Anterior vena cava (tissue), 1 donor: ENCODE measurements around the genes LBX1 and ELOVL3.

GRCh38 chr10:101229326-101230229 is at the start of gene LBX1:
Gene LBX1, minus strand, starts transcription at chr10:101229463.
- PRO-cap = no peak

- PRO-cap = no peak
Observed at GRCh38 chr10:101521544-101521976, 66.5 kb downstream of the POLL start.

DNA sequence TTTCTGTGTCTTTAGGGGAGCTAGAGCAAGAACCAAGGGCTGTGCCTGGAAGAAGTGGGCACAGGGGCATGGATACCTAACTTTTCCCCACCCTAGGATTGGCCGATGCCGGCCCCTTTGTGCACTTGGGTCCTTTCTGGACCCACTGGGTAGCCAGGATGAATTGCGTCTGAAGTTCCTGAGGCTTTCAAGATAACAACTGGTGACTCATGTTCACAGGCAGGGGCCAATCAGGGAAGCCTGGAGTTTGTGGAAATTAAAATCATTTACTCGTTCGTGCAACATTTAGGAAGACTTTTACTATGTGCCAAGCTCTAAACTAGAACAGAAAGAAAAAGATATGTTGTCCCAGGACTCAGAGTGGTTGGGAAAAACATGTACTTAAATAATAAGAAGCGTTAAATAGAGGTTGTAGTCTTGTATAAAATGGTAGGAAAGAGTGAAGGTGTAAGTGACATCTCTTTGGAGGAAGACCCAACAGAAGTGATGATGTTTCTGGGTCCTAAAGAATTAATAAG is 882 bp downstream of the DPCD start:
- PRO-cap = no peak

- PRO-cap = bidirectional peak, plus-strand start at chr10:101694407, minus-strand start at chr10:101694233
Observed at GRCh38 chr10:101694146-101694710, 742 bp downstream of the FBXW4 start.

DNA sequence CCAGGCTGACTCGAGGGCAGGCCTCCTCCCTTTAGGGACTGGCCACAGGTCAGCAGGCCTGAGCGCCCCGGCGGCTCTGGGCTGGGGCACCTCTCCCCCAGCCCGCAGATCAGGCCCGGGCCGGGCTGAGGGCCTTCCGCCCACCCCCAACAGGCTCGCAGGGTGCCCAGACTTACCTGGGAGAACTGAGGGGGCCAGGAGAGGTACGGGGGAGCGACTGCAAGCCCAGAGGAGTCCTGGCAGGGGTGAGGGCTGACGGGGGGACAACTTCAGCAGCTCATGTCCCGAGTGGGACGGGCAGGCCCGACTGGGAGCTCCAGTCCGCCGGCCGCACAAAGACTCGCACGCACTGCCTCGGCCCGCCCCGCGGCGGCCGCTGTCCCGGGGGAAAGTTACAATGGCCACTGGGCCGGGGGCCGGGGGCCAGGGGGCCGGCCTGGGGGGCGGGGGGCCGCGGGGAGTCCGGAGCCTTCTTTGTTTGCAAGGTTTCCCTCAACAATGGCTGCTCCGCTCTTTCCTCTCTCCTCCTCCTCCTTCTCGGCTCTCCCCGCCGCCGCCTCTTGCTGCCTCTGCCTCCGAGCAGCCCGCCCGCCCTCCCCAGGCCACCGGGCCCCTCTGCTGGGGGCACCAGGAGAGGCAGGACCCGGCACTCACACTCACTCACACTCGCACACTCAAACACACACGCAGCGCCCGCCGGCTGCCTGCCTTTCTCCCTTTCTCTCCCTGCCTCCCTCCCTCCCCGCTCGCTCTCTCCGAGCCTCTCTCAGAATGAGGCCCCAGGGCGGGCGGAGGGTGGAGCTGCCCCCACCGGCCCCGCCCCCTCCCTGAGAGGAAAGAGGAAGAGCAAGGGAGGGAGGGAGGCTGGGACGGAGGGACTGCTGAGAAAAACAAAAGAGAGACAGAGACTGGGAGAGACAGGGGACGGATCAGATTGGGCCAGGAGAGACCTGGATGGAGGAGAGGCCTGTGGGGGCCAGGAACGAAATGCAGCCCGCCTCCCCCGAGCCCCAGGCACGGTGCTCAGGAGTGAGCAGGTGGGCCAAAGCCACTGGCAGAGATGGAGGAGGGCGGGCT is 5.6 kb downstream of the LDB1 start:
- PRO-cap = bidirectional peak, plus-strand start at position 849 of the sequence, minus-strand start at position 728 of the sequence

- PRO-cap = no peak
Observed at GRCh38 chr10:102175356-102175781, 23.2 kb downstream of the NOLC1 start.

DNA sequence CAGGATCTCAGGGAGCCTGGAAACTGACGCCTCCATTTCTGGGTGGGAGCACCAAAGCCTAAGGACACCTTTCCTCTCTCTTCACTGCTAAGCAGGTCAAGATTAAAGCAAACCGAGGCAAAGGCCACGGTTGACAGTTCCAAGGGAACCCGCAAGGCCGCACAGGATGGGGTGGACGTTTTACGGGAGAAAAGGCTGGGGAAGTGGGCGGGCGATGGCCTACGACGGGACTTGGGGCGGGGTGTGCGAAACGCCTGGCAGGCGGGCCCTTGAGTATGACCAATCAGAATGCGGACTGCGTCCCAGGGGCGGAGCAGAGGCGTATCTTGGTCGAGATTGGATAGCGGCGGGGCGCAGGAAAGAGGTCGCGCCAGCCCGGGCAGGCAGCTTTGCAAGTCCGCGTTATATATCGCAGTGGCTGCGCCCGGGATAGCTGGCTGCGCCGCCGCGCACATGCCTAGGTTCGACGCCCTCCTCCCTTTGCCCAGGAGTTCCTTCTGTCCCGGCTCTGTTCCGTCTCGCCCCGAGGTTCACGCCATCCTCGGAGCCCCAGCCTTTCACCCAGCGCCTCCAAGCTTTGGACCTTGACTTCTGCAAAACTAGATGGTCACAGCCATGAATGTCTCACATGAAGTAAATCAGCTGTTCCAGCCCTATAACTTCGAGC is at the start of gene ELOVL3:
Gene ELOVL3, plus strand, starts transcription at position 354 of the 667 bp plus-strand sequence.
- PRO-cap = bidirectional peak, plus-strand start at position 356 of the sequence, minus-strand start at position 163 of the sequence

DNA sequence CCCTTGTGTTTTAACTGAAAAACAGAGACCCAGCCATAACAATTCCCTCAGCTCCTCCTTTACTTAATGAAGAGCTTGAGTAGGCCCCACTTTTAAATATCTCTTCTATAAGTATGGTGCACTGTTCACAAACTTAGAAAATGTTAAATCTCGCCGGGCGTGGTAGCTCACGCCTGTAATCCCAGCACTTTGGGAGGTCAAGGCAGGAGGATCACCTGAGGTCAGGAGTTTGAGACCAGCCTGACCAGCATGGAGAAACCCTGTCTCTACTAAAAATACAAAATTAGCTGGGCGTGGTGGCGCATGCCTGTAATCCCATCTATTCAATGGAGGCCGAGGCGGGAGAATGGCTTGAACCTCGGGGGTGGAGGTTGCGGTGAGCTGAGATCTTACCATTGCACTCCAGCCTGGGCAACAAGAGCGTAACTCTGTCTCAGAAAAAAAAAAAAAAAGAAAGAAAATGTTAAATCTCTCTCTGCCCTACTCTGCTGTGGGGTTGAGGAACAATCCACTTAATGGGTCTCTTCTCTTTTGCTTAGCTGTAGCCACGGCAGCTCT is 66.6 kb downstream of the GBF1 start:
- PRO-cap = no peak

DNA sequence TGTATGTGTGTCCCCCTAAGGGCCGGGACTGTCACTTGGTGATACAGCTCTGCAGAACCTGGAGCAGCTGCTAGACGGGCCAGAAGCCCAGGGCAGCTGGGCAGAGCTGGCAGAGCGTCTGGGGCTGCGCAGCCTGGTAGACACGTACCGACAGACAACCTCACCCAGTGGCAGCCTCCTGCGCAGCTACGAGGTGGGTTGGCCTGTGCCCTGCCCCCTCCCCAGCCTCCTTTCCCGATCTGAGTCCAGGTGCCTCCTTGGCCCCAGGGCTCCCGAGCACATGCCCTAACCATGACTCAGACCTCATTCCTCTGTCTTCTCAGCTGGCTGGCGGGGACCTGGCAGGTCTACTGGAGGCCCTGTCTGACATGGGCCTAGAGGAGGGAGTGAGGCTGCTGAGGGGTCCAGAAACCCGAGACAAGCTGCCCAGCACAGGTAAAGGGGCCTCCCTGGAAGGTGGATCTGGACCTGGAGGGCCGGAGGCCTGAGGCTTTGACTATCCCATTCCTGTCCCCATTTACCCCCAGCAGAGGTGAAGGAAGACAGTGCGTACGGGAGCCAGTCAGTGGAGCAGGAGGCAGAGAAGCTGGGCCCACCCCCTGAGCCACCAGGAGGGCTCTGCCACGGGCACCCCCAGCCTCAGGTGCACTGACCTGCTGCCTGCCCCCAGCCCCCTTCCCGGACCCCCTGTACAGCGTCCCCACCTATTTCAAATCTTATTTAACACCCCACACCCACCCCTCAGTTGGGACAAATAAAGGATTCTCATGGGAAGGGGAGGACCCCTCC is 6.4 kb downstream of the NFKB2 start:
- PRO-cap = no peak

- PRO-cap = no peak
Observed at GRCh38 chr10:102407743-102408683, 10.6 kb downstream of the PSD start.

- PRO-cap = no peak
Observed at GRCh38 chr10:102408684-102409152, 9.9 kb downstream of the PSD start.

DNA sequence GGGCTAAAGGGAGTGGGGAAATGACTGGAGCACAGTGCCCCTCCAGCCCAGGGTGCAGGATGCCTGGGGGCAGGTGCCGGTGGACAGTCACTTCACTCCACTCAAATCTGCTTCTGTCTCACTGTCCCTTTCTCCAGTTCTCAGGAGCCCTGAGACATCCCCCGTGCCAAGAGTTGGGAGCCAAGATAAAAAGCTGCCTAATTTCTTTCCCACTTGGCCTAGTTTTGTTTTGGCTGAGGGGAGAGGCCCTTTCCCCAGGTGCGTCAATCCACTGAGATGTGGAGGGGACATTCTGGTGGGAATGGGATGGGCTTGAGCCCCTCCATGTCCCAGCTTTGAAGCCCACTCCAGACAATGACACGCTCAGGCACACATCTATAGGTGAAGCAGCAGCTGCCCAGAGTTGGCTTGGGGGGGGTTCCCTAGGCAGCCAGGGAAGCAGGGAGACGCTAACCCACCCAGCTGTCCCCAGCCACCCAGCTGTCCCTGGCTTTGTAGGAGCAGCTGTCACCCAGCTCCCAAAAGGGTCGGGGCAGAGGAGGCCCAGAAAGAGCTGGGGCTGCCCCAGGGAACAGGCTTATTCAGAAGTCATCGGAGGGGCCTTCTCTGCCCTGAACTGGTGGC is 16.3 kb downstream of the TRIM8 start:
- PRO-cap = no peak

DNA sequence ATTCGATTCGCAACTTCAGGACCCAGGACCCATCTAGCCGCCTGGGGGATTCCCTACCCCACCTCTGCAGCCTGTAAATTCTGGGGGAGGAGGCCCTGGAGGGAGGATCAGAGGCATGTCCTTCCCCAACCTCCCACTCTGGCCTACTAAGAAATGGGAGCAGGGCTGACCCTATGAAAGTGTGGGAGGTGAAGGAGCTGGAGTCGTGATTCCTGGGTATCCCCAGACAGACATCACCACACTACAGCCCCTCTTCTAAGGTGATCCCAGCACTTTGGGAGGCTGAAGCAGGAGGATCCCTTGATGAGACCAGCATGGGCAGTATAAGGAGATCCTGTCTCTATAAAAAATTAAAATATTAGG is 17.5 kb downstream of the TRIM8 start:
- PRO-cap = no peak

- PRO-cap = no peak
Observed at GRCh38 chr10:102663046-102663420, 18.8 kb downstream of the TRIM8 start.

DNA sequence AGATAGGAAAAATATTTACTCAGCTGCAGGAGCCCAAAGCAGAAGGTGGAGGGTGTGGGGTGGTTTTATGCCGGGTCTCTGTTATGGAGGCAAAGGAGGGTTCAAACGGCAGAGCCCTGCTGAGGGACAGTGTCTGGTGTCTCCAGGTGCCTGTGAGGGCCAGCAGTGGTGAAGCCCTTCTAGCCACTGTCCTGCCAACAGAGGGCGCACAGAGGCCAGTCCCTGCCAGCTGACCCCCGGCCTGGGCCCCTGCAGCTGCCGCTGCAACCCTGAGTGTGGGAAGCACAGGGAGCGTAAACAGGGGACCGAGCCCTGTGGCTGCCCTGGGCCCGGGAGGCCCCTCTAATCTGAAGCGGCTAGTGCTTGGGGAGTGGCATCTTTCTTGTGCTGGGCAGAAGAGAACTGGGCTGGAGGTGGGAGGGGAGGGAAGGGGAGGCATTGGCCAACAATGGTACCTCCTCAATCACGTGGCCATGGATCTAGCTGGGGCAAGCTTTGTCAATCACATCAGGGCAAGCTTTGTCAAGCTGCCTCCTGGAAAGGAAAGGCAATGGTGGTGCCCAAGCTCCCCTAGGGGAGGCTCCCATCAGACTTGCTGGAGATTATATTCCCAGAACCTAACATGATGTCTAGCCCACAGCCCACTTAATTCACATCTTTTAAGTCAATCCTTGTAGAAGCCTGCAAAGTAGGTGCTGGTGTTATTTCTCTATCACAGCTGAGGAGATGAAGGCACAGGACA is 34.6 kb downstream of the TRIM8 start:
- PRO-cap = no peak

GRCh38 chr10:102758457-102758929 is 14.7 kb downstream of the WBP1L start:
- PRO-cap = no peak

GRCh38 chr10:102780077-102780763 is 36.5 kb downstream of the WBP1L start:
- PRO-cap = no peak

GRCh38 chr10:102834066-102834562 is 3.1 kb downstream of the CYP17A1 start:
- PRO-cap = no peak

DNA sequence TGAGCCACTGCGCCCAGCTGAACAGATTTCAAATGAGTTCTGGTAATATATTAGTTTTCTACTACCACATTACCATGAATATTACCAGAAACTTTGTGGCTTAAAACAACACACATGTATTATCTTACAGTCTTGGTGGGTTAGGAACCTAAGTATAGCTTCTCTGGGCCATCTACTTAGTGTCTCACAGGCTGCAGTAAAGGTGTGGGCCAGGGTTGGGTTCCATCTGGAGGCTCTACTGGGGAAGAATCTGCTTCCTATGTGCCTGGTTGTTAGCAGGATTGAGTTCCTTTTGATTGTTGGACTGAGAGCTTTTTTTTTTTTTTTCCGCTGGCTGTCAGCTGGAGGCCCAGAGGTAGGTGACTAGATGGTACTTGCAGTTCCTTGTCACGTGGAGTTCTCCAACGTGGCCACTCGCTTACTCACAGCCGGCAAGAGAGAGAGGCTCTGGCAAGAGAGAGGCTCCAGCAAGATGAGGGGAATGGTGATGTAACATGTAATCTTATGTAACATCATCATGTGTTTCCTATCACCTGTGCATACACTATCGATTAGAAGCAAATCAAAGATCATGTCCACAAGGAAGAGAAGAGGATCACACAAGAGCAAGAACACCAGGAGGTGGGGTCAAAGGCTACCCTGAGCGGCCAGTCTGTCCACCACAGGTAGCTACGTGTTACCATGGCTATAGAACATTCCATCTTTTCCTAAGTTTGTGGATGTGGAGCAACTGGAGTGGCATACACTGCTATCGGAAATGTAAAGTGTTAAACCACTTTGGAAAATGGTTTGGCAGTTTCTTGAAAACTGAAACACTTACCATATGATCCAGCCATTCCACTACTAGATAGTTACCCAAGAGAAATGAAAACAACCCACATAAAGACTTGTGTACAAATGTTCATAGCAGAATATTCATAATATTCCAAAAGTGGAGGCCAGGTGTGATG is 4.0 kb upstream of the BORCS7 start:
- PRO-cap = no peak

GRCh38 chr10:103078125-103078508 is 115.0 kb downstream of the NT5C2 start:
- PRO-cap = no peak